ENCODE data around the gene CCDC180.

- PRO-cap, 2 experiments = no peak in any of the 2 experiments
Observed at GRCh38 chr9:96336353-96336946, 34.5 kb upstream of the HSD17B3 start.

DNA sequence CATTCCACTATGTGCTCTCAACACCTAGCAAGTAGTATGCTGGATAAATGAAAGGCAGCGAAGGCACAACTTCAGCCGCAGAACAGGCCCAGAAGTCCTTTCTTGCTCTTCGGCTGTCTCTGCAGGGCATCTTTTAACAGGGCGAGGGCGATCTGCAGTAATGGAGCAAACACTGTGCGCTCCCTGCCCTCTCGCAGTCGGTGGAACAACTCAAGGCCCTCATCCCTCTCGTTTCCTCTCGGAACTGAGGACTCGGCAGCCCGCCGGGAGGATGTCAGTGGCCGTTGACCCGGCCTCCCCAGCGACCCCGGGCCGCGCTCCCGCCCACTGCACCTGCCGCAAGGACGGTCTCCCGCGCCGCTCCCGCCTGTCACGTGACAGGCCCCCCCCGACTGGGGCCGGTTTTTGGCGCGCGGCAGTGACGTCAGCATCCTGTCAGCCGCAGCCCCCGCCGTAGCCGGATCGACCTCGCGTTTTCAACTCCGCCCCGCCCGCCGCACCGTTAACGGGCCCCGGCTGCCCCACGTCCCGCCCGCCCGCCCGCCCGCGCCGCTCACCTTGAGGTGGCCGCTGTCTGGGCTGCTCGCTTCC is 1.0 kb downstream of the ZNF367 start:
- PRO-cap, 2 experiments = peak in 2 of 2 experiments; most common plus-strand start position 430 of the sequence (in 2); most common minus-strand start position 376 of the sequence (in 1)

DNA sequence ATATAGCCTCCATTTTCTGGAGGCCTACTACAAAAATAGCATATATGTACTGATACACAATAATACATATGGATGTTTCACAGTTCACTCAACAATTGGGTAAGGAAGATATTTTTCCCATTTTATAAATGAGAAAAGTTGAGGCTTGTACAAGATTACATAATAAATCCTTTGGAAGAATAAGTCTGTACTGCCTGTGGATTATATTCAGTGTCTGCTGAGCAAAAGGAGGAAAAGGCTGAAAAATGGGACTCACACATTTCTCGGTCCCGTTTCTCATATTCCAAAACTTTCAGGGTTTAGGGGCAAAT is 1.8 kb upstream of the ZNF367 start:
- PRO-cap, 2 experiments = no peak in any of the 2 experiments

DNA sequence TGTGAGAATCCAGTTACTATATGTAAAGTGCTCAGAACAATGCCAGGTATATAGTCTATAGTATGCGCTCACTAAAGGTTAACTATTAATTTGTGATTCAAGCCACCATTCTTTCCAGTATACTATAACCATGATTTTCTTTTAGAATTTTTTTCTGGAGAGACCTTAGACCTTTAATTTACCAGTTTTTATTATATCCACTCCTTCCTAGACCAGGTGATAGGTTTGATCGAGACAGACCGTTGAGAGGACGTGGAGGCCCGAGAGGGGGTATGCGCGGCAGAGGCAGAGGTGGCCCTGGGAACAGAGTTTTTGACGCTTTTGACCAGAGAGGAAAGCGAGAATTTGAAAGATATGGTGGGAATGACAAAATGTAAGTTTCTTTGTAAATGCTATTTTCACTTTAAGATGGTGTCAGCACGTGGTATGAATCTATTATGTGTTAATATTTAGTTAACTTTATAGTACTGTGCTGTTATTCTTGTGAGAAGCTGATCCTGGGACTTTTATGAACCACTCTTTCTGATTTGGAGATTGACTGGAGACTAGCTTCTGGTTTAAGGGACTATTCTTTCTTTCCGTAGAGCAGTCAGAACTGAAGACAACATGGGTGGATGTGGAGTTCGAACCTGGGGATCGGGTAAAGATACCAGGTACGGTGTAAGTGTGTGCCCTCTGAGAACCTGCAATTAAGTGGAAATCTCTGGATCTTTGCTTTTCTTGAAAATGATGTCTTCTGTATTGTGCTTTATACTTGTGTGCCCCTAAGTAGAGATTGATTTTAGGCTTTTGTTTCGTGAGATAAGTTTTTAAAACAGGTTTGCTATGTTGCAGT is 15.4 kb downstream of the HABP4 start:
- PRO-cap, 2 experiments = no peak in any of the 2 experiments

- PRO-cap, 2 experiments = peak in 2 of 2 experiments; most common plus-strand start chr9:96566991 (in 1); most common minus-strand start chr9:96566831 (in 2)
Observed at GRCh38 chr9:96566485-96567665, 52.8 kb downstream of the CDC14B start.

DNA sequence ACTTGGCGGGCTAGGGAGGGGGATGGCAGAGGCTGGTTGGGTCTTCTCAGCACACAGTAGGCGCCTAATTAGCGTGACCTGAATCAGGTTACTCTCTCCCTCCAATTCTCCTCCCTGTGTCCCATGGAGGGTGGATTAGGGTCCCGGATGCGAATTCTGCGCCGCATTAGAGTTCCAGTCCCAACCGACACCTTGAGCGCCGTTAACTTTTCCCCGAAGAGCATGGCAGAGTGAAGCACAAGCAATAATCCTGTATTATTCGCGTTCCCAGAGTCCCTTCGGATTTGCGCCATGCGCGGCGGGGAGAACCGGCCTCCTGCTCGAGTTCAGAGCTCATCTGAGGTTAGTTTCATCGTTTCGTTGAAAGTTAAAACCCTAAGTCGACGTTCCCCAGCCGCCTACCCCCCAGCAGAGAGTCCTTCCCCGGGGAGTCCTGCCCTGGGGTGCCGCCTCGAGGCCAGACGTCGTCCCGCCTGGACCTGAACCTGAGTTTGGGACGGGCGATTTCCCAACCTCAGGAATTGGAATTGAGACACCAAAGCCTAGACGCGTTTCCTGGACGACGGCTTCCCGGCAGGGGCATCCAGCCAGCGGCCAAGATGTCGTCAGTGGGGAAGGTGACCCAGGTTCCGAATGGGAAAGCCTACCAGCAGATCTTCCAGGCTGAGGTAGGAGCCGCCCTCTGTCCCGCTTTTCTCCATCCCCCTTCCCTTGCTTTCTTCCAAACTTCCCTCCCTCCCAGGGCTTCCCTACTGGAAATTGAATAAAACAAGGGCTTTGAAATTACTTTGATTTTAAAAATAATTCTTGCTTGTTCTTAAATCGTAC is at the start of gene CCDC180:
Gene CCDC180 (plus strand): TSS at position 195 of the 828 bp plus-strand sequence.
- PRO-cap, 2 experiments = peak in 2 of 2 experiments; most common plus-strand start position 652 of the sequence (in 1); most common minus-strand start position 493 of the sequence (in 2)

DNA sequence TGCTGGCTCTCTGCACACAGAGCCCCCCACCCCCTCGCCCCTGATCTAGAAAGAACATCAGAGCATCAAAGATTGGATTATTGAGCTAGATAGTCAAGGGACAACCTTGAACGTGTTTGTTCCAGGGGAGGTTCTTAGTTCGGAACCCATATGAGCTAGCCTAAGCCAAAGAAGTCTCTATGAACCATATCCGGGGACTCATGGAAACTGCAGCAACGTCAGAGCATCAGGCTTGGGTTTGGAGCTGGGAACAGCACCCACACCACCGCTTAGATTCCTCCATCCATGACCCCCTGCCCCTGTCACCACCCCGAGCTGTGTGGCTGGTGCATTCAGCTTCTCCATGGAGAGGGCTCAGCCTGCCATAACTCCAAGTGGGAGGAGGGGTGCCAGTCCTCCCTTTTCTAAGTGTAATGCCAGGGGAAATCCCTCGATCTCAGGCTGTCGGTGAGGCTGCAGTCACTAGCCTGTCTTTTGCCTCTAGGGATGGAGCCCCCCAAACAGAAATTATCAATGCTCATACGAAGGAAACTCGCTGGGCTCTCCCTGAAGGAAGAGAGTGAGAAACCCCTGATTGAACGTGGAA is 37.7 kb upstream of the TDRD7 start:
- PRO-cap, 2 experiments = no peak in any of the 2 experiments

GRCh38 chr9:97556142-97557384 is 55.1 kb downstream of the TMOD1 start:
- PRO-cap, 2 experiments = no peak in any of the 2 experiments

GRCh38 chr9:97853646-97854306 is 750 bp downstream of the FOXE1 start:
- PRO-cap, 2 experiments = no peak in any of the 2 experiments

DNA sequence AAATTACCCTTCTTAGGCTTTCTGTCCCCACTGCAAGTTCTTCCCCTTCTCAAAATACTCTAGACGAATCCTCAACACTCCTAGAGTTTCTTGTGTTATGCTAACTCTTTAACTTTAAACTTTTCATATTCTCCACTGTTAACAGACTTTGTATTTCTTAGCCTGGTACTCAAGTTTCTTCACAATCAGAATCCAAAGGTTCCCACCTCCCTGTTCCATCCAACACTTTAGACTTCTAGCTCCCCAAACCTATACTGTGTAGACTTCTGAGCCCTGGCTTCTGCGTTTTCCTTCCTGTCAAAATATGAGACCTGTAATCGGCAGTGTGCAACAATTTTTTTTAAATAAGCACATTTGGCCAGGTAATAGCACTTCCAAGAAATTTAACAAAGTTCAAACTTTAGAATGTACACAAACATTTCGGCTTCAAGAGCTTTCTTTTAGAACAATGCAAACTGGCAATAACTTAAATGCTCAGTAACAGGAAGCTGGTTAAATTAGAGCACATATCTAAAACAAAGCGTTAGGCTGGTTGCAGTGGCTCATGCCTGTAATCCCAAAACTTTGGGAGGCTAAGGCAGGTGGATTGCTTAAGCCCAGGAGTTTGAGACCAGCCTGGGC is 1.4 kb downstream of the TRMO start:
- PRO-cap, 2 experiments = no peak in any of the 2 experiments

- PRO-cap, 2 experiments = no peak in any of the 2 experiments
Observed at GRCh38 chr9:97923710-97924626, 1.7 kb upstream of the TRMO start.

- PRO-cap, 2 experiments = no peak in any of the 2 experiments
Observed at GRCh38 chr9:98071601-98072172, 15.2 kb downstream of the NANS start.

DNA sequence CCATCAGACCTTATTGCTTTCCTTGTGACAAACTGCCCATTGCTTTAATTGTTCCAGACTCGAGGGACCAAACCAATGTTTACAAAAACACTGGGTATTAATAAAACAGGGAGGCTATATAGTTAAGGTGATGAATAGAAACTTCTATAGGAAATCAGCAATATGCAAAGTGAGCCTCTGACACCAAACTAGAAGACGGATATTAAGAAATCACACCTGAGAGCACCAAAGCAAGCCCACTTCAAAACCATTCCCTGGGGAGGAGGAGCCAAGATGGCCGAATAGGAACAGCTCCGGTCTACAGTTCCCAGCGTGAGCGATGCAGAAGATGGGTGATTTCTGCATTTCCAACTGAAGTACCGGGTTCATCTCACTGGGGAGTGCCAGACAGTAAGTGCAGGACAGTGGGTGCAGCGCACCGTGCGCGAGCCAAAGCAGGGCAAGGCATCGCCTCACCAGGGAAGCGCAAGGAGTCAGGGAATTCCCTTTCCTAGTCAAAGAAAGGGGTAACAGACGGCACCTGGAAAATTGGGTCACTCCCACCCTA is 200.6 kb downstream of the GABBR2 start:
- PRO-cap, 2 experiments = no peak in any of the 2 experiments

GRCh38 chr9:98791686-98792034 is 4.7 kb downstream of the ANKS6 start:
- PRO-cap, 2 experiments = no peak in any of the 2 experiments

DNA sequence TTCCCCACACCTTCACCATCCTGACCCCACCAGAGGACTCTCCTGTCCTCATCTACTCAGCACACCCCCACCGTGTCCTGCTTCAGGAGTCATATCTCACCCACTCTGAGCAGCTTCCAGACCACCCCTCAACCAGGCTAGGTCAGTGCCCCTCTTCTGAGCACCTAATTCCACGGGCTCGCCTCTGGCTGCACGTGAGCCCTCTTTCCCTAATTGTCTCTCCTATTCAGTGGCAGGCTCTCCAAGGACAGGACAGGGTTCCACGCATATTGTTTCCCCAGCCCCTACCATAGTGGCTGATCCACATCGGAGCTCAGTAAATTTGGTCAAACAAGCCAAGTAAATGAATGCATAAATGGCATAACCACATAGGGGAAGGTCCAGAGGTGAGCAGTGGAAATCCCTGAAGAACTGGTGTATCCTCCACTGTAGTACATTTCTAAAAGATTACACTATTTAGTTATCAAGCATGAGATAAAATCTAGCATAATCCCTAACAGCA is 4.2 kb downstream of the ANKS6 start:
- PRO-cap, 2 experiments = no peak in any of the 2 experiments

DNA sequence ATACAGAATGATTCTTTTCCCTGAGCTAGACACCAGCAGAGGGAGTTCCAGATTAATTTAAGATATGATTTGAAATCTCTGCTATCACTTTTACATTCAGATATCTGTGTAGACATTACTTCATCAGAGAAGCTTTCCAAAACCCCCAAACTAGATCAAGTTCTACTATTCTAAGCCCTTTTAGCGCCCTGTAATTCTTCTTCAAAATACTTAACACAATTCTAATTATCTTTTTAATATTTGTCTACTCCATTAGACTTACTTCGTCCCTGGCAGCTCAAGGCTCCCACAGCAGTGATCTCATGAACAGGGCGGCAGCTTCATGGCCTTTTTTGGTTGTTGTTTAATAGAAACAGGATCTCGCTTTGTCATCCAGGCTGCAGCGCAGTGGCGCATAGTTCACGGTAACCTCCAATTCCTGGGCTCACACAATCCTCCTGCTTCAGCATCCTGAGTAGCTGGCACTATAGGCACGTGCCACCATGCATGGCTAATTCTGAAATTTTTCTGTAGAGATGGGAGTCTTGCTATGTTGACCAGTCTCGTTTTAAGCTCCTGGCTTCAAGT is 878 bp upstream of the GALNT12 start:
- PRO-cap, 2 experiments = no peak in any of the 2 experiments

- PRO-cap, 2 experiments = no peak in any of the 2 experiments
Observed at GRCh38 chr9:98880489-98881069, 63.1 kb upstream of the COL15A1 start.

DNA sequence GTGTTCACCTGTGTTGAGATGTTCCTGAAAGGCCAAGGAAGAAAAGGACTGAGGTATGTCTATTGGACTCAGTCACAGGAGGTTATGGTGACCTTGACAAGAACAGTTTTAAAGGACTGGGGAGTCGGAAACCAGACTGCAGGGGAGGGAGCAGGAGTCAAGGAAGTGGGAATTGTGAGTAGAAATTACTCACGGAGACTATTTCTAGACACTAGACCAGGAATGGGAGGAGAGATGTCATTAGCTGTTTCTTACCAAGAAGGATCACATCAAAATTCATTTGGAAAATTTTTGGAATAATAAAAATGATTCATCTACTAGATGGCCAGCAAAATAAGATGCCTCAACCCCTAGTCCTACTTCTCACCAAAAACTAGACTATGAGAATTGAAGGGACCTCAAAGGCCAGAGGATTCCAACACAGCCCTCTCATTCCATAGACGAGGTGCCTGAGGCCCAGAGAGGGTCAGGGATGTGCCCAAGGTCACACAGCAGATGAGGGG is 61.4 kb upstream of the COL15A1 start:
- PRO-cap, 2 experiments = peak in 1 of 2 experiments; most common plus-strand start position 240 of the sequence (in 1); most common minus-strand start position 86 of the sequence (in 1)

GRCh38 chr9:98929731-98930396 is 13.8 kb upstream of the COL15A1 start:
- PRO-cap, 2 experiments = no peak in any of the 2 experiments

GRCh38 chr9:98940410-98940667 is 3.4 kb upstream of the COL15A1 start:
- PRO-cap, 2 experiments = peak in 1 of 2 experiments; most common plus-strand start chr9:98940533 (in 1)